Bronchial epithelial cell (primary cell): Measurements from ENCODE around the genes VHLL, ETV3L and CD5L.

DNA sequence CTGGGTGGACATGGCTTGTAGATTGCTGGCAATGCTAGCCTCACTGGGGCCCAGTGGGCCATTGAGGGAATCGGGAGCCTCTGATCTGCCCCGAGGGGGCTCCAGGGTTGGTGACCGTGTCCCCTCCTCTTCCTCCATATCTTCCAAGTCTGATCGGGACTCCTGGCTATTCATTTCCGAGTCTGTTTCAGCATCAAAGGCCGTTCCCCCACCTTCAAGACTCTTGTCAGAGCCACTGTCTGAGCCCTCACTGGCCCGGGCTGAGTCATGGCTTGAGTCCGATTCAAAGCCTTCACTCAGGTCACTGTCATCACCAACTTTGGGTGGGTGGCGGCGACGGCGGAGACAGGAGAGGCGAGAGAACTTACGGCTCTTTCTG, 16.7 kb downstream of the SMG5 start:
- RRBS, 2 experiments = no CpG with 5 or more reads among the region's 14 CpGs

DNA sequence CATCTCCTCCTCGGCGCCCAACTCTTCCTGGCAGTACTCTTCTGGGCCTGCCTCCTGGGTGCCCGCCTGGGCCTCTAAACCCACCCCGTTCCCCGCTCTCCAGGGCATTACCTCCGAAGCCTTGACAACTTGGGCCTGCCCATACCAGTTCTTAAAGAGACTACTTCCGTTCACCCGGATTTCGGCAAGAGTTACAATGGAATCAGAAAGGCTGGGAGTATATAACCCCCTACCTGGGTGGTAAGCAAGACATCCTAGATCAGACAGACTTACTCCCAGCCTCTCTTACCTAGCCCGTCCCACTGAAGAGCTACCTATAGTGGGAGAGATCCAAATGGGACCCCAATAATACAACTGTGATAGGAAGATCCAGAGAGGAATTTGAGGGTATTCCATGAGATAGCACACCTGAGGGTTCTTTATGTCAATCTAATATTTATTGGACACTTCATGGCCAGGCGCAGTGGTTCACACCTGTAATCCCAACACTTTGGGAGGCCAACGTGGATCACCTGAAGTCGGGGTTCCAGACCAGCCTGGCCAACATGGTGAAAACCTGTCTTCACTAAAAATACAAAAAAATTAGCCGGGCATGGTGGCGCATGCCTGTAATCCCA, at the start of gene VHLL:
Gene VHLL (minus strand): TSS at position 226 of the 617 bp plus-strand sequence.
- RRBS, 2 experiments = no CpG with 5 or more reads among the region's 15 CpGs

- RRBS, 2 experiments = no CpG with 5 or more reads among the region's 6 CpGs
Measured at GRCh38 chr1:156412525-156412864, 43.5 kb downstream of the RHBG start.

DNA sequence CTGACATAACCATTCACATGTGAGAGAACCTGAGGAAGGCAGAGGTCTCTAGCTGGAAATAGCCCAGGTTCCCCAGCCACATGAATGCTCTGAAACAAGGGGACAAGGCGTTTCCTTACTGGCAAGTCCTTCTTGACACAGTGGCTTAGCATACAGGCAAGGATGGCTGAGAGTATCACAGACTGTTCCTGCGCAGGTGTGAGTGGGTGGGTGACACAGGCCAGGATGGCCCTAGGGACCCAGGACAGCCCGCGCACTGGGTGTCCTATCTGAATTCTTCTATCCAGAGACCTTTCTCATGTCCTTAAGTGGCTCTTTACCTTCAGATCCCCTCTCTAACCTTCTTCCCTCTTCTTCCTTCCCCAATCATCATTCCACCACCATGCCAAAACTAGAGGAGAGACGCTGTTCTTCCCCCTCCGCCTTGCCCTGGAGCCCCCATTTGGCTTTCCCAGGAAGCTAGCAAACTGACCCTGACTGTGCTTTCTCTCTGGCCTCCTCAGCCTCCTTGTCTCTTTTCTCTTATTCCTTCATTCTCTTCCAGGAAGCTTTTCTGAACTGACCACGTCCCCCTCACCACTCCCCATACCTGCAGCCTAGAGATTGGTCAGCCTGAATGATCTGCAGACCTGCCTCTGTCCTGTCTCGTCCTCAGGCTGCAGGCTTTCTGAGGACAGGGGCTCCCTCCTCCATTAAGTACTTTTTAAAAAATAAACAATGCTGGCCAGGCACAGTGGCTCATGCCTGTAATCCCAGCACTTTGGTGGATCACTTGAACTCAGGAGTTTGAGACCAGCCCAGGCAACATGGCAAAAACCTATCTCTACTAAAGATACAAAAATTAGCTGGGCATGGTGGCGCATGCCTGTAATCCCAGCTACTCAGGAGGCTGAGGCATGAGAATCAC, 26.9 kb downstream of the MEF2D start:
- RRBS, 2 experiments = no CpG with 5 or more reads among the region's 9 CpGs

DNA sequence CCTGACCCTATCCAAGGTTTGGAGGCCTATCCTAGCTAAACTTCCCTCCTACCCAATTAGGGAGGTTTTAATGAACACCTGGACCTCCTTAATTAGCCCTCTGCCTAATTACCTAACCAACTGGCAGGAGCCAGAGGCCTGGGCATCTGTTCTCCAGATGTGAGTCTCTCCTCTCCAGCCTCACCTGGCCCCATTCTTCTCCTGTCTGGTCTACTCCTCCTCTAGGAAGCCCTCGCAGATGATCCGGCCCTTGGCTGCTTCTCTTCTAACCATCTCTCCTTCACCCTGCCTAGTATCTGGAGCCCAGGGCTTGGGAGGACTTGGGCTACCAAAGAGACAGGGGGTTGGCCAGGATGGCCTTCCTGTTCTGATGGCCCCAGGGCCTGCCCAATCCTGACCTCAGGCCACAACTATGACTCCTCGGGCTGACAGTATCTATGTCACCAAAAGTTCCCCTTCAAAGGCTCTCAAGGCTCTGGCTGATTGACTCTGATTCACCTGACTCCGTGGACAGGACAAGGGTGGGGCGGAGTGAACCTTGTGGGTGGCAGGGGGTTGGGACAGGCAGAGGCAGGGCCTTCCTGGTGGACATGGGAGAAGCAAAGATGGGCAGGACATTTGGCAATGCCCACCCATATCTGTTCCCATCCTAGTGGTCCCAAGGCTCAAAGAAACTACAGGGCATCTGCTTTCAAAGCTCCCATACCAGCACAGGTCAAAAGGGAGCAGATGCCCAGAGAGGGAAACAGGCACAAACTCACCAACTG, 12.8 kb downstream of the MEF2D start:
- RRBS, 2 experiments = no CpG with 5 or more reads among the region's 5 CpGs

GRCh38 chr1:156500856-156501317, 312 bp upstream of the MEF2D start:
- RRBS, 2 experiments = under 1 to 1% methylated on average over 37 to 42 of the region's 46 CpGs

GRCh38 chr1:156582506-156583225, 3.1 kb downstream of the TTC24 start:
- RRBS, 2 experiments = 65 to 67% methylated on average over 2 of the region's 10 CpGs

- RRBS, 2 experiments = no CpG with 5 or more reads among the region's 2 CpGs
Measured at GRCh38 chr1:156586980-156587330, 4.6 kb upstream of the NAXE start.

GRCh38 chr1:156645278-156646511, 3.8 kb downstream of the BCAN start:
- RRBS, 2 experiments = no CpG with 5 or more reads among the region's 9 CpGs

DNA sequence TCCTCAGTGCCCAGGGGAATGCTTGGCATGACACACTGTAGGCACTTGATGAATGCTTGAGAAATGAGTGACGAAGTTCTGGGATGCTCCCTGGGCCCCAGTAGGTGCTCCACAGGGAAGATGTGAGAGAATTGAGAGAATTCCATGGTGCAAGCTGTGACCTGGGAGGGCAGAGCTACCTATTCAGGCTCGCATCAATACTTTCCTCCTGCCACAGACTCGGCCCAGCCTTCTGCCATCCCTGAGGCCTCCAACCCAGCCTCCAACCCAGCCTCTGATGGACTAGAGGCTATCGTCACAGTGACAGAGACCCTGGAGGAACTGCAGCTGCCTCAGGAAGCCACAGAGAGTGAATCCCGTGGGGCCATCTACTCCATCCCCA, 9.3 kb downstream of the BCAN start:
- RRBS, 2 experiments = no CpG with 5 or more reads among the region's 5 CpGs

- RRBS, 2 experiments = no CpG with 5 or more reads among the region's 5 CpGs
Measured at GRCh38 chr1:156791420-156791896, 24.1 kb downstream of the PRCC start.

GRCh38 chr1:156794344-156794975, 22.2 kb downstream of the SH2D2A start:
- RRBS, 2 experiments = no CpG with 5 or more reads among the region's 7 CpGs

DNA sequence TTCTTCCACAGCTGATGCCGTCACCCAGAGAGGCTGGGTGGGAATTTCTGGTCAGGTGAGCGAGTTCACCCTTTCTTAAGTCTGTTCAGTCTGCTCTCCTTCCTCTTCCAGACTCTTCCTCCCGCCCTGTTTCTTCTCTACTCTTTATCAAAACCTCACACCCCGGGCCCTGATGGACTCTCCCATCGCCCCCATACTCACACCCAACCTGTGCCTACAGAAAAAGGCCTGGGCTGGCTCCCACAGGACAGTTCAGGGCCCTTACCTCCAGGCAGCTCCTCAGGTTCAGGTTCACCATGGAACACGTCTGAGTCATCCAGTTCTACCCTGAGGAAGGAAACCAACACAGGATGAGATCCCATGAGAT, 20.7 kb downstream of the LRRC71 start:
- RRBS, 2 experiments = no CpG with 5 or more reads among the region's 6 CpGs

DNA sequence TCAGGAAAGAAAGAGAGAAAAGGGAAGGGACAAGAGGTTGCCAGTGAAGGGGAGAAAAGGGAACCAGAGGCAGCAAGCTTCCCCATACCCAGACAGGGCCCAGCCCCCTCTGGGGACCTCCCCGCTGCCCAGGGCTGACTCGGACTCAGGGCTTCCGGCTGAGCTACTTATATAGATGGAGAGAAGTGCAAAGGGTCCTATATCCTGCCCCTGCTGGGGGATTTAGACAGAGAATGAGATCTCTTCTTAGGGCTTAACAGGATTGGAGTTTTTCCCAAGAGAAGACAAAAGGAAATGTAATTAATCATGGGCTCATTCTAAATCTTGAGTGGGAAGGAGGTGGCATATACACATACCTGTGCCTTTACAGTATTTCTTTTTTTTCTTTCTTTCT, at the start of gene ETV3L:
Gene ETV3L (minus strand): TSS at position 145 of the 394 bp plus-strand sequence.
- RRBS, 2 experiments = no CpG with 5 or more reads among the region's 3 CpGs

DNA sequence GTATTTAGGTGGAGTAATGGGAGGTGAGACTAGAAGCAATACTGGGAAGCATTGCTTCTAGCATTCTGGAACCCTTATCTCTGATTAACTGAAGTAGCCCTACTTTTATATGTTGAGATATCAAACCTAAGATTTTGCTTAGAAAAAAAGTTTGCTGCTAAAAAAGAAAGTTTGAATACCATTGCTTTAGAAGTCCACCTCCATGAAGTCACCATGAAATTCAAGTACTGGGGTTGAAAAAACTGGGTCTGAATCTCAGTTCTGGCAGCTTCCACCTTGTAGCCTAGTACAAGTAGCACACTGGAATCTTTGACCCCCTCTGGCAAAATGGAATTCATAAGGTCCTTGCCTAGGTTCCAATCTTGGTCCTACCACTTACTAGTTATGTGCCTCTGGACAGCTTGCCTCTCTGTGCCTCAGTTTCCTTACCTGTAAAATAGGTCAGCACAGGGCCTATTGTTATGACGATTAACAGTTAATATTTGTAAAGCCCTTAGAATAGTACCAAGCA, 7.9 kb downstream of the ETV3 start:
- RRBS, 2 experiments = no CpG with 5 or more reads among the region's 1 CpG

DNA sequence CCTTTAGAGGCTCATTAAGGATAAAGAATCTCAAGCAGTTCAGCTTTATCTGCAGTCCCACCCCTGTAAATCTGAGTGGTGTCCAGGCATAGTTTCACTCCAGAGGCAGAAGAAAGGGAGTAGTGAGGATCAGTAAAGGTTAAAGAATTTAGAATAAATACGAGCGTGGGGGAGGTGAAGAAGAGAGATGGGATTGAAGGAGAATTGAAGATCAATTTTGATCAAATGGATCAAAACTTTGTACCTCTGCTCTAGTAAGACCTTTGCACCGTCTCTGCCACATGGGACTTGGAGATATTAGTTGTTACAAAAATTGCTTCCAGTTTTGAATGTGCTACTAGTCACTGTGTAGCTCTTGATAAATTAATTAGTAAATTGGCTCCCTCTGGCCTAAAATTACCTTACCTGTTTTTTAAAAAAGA, 1.1 kb upstream of the ETV3 start:
- RRBS, 2 experiments = no CpG with 5 or more reads among the region's 3 CpGs

- RRBS, 2 experiments = no CpG with 5 or more reads among the region's 1 CpG
Measured at GRCh38 chr1:157815307-157815746, 4.6 kb downstream of the FCRL1 start.

GRCh38 chr1:157841500-157842278, at the start of gene CD5L:
Gene CD5L (minus strand): TSS chr1:157841808.
- RRBS, 2 experiments = no CpG with 5 or more reads among the region's 6 CpGs